Mesothelial cell of epicardium (in vitro differentiated cells): ENCODE results near the genes NOL12 and GCAT.

DNA sequence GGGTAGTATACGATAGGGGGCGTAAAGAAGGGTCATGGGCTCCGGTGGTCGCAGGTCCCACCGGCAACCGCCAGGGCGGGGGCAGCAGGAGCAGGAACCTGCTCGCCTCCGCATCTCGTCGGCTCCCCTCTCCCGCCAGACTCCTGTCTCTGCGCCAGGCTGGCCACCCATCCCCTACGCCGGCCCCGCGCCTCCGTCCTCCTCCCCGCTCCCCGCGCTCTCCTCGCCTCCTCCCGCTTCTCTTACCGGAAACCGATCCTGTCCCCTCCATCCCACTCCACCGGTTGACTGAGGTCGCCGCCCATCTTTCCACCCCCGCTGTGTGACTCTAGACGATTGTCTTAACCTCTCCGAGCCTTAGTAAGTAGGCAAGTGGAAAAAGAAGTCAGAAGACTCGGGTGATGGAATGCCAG is 52.8 kb downstream of the CYTH4 start:
- PRO-cap, result no peak

DNA sequence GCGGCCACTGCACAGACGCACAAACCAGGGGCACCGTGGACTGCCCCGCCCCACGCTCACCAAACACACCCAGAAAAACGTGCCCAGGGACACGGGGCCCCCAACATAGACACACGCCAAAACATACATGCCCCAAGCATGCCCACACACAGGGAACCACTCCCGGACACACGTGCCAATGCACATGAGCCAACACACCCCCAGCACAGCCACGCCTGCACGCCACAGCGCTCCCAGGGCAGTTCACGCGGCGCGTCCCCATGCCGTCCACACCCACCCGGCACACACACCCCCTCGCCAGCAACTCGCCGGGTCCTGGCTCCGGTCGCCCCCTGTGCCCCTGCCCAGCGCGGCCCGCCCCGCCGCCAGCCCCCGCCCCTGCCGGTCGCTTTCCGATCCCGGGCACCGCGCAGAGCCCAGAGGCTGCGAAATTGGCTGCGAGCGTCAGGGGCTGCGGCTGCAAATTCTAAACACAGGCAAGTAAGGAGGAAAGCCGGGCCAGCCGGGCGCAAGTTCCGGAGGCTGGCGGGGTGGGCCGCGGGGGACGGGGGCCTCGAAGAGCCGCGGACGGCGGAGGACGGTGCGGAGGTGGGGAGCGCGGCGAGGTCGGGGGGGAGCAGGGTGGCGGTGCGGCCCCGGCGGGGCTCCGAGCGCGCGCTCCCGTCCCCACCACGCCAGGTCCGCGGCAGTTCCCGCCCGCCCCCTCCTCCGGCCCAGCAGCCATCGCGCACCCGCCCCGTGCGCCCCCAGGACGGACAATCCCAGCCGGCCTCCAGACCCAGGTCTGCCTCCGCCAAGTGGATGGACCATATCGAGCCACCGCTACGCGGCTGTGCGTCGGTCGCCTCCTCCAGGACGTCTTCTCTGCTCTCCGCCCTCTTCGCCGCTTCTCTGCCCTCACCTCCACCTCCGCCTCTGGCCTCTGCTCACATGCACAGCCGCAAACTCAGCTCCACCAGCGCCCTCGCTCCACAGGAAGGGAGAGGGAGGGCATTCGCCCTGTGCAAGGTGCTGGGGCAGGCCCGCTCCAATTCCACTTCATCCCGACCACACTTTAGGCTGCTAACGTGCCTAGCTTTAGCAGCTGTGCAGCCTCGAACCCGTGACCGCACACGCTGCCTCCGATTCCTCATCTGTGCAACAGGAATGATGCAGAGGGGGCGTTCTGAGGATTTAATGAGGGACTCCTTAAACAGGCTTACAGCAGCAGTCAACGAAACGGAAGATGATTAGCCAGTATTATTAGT is 7.3 kb downstream of the ELFN2 start:
- PRO-cap, result no peak

GRCh38 chr22:37503760-37504396 is 15.3 kb downstream of the CARD10 start:
- PRO-cap, result no peak

DNA sequence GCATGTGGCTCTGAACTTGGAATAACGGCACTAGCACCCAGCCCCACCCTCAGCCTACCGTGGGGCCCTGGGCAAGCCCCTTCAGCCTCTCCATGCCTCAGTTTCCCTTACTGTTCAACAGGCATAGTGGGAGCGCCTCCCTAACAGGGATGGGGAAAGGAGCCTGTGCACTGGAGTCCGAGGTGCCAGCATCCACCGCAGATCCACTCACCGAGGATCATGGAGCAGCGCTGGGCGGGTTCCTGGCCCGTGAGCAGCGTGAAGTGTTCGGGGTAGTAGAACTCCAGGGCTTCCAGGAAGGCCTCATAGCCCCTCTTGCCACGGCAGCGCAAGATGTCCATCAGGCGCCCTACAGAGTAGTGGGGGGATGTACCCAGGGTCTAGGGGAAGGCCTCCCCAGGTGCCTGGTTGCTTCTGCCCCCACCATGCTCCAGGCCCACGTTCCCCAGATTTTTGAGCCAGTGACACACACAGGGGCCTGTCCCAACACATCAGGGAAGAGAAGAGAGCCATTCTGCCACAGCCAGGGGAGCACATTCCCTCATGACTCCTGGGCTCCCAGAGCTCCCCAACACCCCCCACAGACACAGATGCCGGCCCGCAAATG is 1.4 kb downstream of the CARD10 start:
- PRO-cap, result no peak

DNA sequence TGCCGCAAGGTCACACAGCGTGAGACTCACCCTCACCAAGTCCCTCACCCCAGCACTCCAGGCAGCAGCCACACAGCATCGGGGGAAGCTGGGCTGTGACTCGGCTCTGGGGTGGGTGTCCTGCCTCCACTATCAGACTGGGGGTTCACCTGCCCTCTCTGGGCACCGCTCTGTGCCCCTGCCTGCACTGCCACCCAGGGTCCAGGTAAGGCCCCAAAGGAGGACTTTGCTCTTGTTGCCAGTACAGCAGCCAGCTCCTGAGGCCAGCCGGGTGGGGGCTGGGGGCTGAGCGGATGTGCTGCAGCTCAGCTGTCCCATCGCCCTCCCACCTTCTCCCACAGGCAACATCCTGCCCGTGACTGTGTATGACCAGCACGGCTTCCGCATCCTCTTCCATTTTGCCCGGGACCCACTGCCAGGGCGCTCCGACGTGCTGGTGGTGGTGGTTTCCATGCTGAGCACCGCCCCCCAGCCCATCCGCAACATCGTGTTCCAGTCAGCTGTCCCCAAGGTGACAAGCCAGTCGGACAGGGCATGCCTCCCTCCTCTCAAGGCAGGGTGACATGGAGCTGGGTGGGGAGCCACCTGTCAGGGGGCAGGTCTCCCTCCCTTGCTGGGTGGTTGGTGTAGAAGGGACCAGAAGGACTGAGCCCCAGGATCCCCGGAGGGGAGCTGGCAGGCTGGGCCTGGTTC is 7.7 kb upstream of the SH3BP1 start:
- PRO-cap, result no peak

GRCh38 chr22:37634417-37634936 is 5.0 kb upstream of the SH3BP1 start:
- PRO-cap, result no peak

GRCh38 chr22:37639906-37640789 is 679 bp downstream of the SH3BP1 start:
- PRO-cap, result no peak

GRCh38 chr22:37685861-37686806 is at the start of gene NOL12:
Gene NOL12, plus strand, starts transcription at chr22:37686343.
- PRO-cap, result bidirectional peak, plus-strand start at chr22:37686346, minus-strand start at chr22:37686242

GRCh38 chr22:37733860-37734572 is 37.2 kb downstream of the TRIOBP start:
- PRO-cap, result no peak

DNA sequence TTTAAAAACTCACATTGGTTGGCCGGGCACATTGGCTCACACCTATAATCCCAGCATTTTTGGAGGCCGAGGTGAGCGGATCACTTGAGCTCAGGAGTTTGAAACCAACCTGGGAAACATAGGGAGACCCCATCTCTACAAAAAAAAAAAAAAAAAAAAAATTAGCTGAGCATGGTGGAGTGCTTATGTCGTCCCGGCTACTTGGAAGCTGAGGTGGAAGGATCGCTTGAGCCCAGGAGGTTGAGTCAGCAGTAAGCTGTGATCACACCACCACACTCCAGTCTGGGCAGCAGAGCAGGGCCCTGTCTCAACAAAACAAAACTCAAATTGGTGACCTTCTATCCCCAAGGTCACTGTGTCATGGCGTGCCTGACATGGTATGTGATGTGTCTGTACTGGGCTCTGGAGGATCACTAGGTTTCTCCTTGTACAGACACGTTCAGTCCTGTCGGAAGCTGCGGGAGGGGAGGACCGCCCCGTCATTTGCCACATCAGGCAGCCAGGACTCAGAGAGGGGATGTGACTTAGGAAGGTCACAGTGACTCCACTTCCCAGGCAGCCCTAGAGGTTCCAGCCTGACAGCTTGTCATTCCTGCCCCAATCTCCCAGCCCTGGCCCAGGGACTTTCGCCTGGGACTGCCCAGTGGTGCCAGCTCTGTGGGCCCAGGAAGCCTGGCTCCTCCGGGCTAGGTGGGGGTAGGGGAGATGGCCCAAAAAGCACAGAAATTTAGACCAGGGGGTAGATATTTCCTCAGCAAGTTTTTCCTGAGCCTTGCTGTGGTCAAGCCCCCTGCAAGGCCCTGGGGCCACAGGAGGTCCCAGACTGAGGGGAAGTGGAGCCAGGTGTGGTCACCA is 53.0 kb downstream of the TRIOBP start:
- PRO-cap, result no peak

DNA sequence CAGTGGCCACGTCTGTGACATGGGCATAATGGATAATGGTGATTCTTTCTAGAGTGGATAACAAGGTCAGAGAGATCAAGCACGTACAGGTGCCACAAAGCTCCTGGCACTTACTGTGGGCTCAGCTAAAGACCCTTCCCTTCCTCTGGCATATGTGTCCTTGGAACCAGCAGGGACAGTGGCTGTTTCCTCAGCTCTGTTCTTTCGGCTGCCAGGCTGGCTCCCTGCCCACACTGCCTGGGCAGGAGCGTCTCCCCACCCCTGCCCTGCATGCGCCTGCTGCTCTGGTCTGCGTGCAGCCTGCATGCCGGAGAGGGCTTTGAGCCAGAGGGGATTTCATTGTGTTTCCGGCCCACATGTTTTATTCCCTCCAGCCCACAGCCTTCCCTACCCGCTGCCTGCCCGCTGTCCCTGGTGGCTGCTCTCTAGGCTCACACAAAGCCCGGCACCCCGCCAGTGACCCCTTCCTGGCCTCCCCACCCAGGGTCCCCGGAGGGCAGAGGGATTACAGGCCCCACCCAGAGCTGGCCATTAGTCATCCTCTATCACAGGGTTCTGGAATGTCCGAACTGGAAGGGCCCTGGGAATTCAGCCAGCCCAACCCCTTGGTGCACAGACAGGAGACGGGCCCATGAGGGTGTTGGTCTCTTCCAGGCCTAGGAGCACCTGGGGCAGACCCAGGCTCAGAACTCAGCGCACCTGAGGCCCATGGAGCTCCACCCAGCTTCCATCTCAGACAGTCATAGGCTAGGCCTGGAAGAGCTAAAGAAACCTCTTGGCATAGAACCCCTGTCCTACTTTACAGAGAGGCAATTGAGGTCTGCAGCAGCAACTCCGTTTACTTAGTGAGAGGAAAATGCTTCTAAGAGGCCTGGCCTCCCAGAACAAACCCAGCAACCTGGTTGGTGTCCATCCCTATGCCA is 52.5 kb upstream of the H1-0 start:
- PRO-cap, result no peak

DNA sequence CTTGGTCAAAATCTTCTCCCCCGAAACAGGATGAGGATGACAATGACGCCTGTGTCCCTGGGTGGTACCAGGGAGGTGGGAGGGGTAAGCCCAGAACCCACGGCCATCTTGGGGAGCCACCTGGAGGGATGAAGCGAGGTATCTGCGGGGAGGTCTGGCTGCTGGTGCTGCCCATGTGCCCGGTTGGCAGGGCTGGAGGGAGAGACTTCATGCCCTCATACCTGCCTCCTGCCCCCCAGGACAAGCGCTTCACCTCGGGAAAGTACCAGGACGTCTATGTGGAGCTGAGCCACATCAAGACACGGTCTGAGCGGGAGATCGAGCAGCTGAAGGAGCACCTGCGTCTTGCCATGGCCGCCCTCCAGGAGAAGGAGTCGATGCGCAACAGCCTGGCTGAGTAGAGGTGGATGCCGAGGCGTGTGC is 32.7 kb upstream of the H1-0 start:
- PRO-cap, result no peak

DNA sequence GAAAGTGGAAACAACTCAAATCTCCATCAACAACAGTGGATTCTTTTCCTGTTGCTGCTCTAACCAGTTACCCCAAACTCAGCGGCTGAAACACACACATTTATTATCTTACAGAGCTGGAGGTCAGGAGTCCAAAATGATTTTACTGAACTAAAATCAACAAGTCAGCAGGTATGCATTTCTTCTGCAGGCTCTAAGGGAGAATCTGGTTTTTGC is 9.0 kb upstream of the H1-0 start:
- PRO-cap, result no peak

DNA sequence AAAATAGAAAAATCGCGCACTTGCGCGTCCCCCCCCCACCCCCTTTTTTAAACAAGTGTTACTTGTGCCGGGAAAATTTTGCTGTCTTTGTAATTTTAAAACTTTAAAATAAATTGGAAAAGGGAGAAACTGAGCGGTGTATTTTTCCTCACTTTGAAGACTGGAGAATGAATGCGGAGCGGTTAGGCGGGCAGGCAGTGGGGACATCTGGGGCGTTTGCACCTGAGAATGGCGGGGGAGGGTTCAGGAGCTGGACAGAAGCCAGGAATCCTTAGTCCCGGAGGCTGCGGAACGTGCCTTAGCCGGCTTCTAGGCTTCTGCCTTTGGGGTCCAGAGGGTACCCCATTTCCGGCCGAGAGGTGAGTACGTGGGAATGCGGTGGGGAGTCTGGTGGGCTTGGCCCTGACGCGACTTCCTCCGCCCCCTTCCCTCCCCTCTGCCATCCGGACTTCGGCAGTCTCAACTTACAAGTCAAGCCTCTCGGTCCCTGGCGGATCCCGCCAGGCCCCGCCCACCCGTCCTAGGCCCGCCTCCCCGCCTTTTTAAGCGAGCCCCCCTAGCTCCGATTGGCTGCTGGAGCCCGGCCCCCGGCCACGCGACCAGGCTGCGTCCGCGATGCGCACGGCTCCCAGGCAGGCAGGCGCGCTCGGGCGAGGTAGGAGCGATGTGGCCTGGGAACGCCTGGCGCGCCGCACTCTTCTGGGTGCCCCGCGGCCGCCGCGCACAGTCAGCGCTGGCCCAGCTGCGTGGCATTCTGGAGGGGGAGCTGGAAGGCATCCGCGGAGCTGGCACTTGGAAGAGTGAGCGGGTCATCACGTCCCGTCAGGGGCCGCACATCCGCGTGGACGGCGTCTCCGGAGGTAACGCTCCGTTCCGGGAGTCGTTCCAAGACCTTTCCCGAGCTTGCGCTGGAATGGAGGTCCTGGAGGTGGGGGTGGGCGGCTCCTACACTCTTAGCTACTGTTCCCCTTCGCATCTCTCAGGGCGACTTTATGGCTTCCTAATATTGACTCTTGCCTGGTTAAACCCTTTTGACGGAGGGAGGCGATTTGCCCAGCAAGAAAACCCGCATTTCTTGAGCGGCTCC is at the start of gene GCAT:
Gene GCAT, plus strand, starts transcription at position 631 of the 1,087 bp plus-strand sequence.
- PRO-cap, result no peak

GRCh38 chr22:37816599-37816960 is 6.6 kb upstream of the GALR3 start:
- PRO-cap, result no peak

DNA sequence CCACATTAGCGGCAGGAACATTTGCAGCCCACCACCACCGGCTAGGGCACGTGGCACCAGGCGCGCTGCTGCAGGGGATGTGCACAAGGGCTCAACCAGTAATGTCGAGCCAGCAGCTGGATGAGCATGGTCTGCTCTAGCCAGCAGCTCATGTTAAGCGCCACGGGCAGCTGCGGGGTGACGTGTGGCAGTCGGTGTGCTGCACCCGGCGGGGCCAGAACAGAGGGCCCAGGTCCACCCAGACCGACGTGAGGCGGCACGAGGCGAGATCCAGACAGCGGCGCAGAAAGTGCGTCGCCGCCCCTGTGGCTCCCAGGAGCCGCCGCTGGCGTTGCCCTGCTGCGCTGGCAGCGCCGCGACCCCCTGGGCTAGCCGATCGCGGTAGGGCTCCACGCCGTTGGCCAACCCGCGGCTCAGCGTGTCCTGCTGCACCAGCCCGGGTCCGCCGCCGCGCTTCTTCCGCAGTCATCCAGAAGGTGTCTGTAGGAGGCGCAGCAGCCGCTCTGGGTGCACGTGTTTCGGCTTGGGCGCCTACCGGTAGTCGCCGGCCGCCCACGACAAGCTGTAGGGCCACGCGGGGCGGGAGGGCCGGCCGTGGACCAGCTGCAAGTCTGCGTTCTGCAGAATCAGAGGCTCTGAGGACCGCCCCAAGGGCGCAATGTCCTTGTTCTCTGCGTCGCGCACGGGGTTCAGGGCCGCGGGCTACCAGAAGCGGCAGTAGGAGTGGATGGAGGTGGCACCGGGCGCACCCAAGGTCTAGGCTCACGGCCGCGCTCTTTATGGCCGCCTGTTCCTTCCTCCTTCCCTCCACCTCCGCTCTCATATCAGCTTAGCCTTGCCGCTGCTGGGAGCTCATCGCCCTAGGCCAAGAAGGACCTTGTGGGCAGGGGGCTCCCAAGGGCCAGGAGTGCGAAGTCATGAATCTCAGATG is 4.5 kb upstream of the GALR3 start:
- PRO-cap, result no peak

DNA sequence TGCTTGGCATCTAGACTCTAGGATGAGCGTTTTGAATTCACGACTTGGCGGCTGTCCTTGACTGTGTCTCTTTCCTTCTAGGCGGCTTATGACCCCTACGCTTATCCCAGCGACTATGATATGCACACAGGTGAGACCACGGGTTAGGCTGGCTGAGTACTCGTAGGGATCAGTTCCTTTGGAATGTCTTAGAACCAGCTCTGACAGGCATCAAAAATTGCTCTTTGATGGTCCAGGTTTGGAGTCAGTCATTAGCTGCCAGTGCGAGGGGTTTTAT is 653 bp downstream of the EIF3L start:
- PRO-cap, result no peak

DNA sequence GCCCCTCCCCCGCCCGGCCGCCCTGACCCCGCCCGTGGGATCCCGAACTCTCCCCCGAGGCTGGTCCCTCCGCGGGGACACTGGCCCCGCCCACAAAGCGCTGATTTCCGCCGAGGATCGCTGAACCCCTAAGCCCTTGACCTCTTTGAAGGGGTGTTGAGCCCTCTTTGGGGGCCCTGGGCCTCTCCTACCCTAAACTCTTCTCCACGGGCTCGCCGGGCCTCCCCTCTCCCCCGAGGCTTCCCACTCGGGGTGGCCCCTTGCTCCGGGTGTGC is 585 bp downstream of the MICALL1 start:
- PRO-cap, result no peak

GRCh38 chr22:37924336-37924791 is 18.3 kb downstream of the MICALL1 start:
- PRO-cap, result no peak

DNA sequence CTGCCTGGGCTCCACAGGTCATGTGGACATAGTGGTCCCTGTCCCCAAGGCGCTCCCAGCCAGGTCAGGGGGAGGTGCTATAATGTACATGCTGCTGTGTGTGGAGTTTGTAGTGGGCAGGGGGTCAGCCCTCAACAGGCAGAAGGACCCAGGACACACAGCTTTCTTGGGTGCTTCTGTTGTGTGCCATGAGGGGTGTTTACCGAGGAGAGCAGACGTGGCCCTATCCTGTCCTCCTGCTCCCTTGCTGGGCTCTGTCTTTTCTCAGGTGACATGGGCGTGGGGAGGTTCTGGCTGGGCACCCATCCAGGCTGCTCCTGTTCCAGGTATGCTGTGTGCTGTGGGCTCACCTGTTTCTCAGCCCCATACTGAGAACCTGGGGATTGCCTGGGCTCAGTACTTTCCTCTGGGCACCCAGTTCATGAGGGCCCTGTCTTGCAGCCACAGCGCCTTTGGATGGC is 23.2 kb downstream of the MICALL1 start:
- PRO-cap, result no peak